Thyroid gland (tissue), 7 donors: ENCODE data around the genes SPATA3 and ARMC9.

- PRO-cap, 2 experiments, result no peak in any of the 2 experiments
- RAMPAGE, long total RNA, 5 experiments, result no peak in any of the 5 experiments
Observed at GRCh38 chr2:230869381-230869694, 4.6 kb downstream of the ITM2C start.

GRCh38 chr2:230995873-230996290 lies at the start of gene SPATA3:
Gene SPATA3, plus strand, starts transcription at chr2:230996121.
- PRO-cap, 2 experiments, result no peak in any of the 2 experiments
- RAMPAGE, long total RNA, 5 experiments, result no peak in any of the 5 experiments

DNA sequence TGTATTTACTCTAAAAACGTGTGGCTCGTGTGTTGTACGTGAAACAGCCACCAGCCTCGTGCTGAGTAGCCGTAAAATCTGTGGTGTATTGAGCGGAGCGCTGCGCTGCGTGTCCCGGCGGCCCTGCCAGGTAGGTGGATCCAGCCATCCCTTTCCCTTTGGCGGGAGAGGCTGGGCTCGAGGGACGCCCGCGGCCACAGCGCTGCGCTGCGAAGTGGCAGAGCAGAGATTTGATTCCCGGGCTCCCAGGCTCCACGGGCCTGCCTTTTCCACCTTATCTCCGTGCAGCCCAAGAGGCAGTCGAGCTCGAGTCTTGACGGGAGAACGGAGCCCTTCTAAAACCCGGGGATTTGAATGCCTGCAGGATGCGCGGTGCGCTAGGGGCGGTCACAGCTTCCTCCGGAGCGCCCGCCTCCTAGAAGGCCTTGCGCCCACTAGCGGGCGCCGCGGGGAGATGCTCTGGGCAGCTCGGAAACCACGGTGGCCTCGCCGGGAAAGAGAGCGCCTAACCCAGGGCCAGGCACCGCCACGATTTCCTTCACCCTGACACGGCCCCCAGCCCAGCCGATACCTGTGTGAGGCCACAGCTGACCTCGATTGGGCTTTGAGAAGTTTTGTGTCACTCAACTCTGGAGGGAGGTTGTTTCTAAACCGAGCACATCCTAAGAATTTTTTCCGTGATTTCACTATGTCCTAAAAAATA lies 3.9 kb upstream of the PSMD1 start:
- PRO-cap, 2 experiments, result peak in 1 of 2 experiments; most common minus-strand start position 326 of the sequence (in 1)
- RAMPAGE, long total RNA, 5 experiments, result no peak in any of the 5 experiments

DNA sequence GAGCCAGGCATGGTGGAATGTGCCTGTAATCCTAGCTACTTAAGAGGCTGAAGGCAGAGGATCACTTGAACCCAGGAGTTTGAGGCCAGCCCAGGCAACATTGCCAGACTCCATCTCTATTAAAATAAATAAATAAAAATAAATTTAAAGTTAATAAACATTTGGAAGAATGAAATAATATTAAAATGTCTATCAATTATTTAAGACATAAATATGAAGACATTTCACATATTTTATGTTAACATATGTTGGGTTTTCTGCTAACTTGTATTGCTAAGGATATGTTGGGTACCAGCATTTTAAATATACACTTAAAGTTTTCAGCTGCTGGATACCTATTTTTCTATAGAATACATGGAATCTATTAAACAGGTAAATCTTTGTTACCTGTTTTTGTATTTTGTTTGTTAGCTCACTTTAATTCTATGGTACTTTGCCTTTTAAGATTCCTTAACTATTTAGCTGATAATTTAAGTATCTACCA lies 3.6 kb downstream of the HTR2B start:
- PRO-cap, 2 experiments, result no peak in any of the 2 experiments
- RAMPAGE, long total RNA, 5 experiments, result no peak in any of the 5 experiments

GRCh38 chr2:231138678-231139069 lies 13.8 kb upstream of the HTR2B start:
- PRO-cap, 2 experiments, result no peak in any of the 2 experiments
- RAMPAGE, long total RNA, 5 experiments, result no peak in any of the 5 experiments

DNA sequence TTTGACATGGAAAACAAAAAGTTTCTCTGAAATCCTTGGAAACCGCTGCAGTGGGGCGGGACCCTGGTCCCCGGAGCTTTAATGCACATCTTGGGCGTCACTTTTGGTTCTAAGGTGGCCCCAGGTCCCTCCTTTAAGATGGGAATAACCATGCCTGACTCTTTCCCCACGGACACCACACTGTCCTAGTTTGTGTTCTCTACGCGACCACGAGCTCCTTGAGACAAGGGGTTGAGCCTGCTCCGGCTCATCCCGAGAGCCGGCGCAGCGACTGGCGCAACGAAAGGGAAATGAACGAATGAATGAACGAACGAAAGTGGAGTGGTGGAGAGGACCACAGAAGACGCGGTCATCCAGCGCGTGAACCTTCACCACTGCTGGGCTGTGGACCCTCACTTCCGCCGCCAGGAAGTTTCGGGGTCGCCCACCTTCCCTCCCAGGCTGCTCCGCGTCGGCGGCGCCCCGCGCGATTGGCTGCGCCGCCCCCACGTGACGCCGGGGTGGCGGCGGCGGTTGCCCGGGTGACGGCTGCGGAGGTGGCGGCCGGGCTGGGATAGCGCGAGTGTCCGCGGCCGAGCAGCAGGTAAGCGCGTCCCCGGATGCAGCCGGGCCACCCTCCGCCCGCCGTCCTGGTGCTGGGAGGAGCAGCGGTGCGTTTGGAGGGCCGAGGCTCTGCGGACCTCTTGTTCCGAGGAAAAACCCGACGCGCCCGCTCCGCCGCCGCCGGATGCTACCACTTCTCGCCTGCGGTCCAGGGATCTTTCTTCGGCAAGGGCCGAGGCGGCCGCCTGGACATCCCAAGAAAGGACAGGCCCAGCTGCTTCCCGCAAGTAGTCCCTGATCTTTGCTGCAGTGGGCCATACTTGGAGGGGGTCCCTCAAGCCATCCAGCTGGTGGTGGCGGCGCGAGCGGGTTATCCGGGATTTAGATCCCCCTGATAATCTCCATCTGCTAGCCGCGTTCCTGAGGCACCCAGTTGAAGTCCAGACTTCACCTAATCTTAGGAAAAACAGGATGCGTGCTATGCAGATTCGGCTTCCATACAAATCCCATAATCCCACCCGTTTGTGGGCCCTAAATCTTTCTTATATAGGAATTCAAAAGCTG lies at the start of gene ARMC9:
Gene ARMC9 (plus strand): TSS at position 516 of the 1,107 bp plus-strand sequence.
- PRO-cap, 2 experiments, result peak in 2 of 2 experiments; most common plus-strand start position 561 of the sequence (in 2); most common minus-strand start position 416 of the sequence (in 1)
- RAMPAGE, long total RNA, 5 experiments, result start-site peak on the plus strand in 4 of 5 experiments, centred at positions 517 to 589 of the sequence, 49 to 131 reads per replicate

DNA sequence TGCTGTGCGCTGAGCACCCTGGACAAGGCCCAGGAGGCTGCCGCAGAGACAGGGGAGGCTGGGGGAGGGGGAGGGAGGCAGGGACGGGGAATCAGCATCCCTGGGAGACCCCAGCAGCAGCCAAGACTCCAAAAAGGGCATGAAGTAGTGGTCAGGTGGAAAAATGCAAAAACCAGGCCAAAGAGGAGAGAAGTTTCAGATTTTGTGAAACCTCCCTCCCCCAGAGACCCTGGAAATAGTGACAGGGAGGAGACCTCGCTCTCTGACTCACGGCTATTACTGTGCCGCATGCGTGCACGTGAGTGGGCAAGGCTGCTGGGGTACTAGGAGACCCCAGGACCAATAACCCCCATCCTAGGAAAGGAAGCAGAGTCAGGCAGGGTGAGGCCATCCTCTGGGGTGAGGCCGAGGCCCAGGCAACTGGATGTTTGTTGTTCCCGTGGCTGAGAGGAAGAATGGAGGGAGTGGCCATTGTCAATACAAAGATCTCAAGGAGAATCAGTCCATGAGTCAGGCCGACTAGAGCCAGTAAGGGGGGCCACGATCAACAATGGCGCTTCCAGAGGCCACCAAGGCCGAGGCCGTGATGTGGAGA lies 15.9 kb upstream of the B3GNT7 start:
- PRO-cap, 2 experiments, result no peak in any of the 2 experiments
- RAMPAGE, long total RNA, 5 experiments, result no peak in any of the 5 experiments

- PRO-cap, 2 experiments, result peak in 1 of 2 experiments; most common plus-strand start chr2:231400203 (in 1)
- RAMPAGE, long total RNA, 5 experiments, result no peak in any of the 5 experiments
Observed at GRCh38 chr2:231399833-231400814, 4.6 kb downstream of the B3GNT7 start.

GRCh38 chr2:231513714-231514447 lies 16.4 kb downstream of the NMUR1 start:
- PRO-cap, 2 experiments, result peak in 2 of 2 experiments; most common minus-strand start chr2:231514364 (in 2)
- RAMPAGE, long total RNA, 5 experiments, result start-site peak on the minus strand in 2 of 5 experiments, at chr2:231514353-231514404 at its widest, 6 to 21 reads per replicate

GRCh38 chr2:231605169-231605357 lies 12.4 kb downstream of the TEX44 start:
- PRO-cap, 2 experiments, result no peak in any of the 2 experiments
- RAMPAGE, long total RNA, 5 experiments, result no peak in any of the 5 experiments

- PRO-cap, 2 experiments, result peak in 1 of 2 experiments; most common plus-strand start chr2:231615016 (in 1); most common minus-strand start chr2:231614998 (in 1)
- RAMPAGE, long total RNA, 5 experiments, result no peak in any of the 5 experiments
Observed at GRCh38 chr2:231614644-231615099, 22.0 kb downstream of the TEX44 start.

DNA sequence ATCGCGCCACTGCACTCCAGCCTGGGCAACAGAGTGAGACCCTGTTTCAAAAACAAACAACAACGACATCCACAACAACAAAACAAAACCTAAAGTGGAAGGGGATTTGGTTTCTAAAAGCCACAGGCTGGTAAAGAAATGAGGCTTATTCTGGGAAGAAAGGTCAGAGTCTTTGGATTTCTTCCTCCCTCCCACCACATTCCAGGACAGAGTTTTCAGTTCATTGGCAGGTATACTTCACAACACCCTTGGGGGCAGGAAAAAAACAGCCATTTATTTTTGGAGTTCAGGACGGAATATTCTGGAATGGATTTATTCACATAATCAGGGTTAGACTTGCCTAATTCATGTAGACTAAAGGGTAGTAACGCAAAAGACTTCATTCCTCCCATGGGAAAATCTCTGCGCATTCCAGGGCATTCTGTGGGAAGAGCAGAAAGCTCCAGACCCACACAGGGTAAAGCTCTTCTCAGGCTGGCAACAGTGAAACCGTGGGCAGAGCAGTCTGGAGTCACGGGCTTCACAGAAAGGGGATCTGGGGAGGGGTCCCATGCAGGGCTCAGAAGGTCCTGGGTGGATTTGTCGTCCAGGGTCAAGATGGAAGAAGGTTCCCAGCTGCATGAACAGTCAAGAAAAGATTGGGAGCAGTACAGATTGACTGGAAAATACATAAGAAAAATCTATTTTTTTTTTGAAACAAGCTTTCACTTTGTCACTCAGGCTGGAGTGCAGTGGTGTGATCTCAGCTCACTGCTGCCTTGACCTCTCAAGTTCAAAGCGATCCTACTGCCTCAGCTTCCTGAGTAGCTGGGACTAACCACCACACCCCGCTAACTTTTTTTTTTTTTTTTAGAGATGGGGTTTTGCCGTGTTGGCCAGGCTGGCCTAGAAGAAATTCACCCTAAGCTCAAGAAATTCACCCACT lies 35.2 kb downstream of the TEX44 start:
- PRO-cap, 2 experiments, result no peak in any of the 2 experiments
- RAMPAGE, long total RNA, 5 experiments, result no peak in any of the 5 experiments

- PRO-cap, 2 experiments, result no peak in any of the 2 experiments
- RAMPAGE, long total RNA, 5 experiments, result no peak in any of the 5 experiments
Observed at GRCh38 chr2:231660736-231661518, 47.4 kb upstream of the PTMA start.

- PRO-cap, 2 experiments, result peak in 2 of 2 experiments; most common plus-strand start chr2:231708973 (in 1); most common minus-strand start chr2:231708829 (in 1)
- RAMPAGE, long total RNA, 5 experiments, result no peak in any of the 5 experiments
Observed at GRCh38 chr2:231708754-231709643, 674 bp downstream of the PTMA start.

DNA sequence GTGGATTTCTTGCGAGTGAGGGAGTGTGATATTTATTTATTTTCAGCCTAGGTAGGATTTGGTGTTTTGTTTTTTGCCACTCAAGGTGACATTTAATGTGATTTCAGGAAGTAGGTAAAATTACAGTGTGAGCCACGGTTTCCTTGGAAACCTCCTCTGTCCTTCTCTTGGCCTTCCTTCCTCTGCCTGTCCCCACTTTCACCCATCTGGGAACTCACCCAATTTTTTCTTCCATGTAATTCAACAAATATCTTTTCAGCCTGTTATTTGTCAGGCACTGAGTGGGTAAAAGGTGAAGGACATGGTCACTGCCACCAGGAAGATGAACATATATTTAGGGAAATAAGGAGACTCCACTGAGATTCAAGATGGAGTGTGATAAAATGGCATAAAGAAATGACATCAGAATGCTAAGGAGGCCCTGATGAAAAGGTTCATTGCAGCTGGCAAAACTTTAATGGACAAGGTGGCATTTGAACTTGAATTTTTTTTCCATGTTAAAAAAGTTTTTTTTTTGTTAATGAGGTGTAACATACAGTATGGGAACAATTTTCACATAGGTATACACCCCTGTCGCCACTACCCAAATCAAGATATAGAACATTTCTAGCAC lies 1.3 kb upstream of the PDE6D start:
- PRO-cap, 2 experiments, result no peak in any of the 2 experiments
- RAMPAGE, long total RNA, 5 experiments, result no peak in any of the 5 experiments

GRCh38 chr2:232133881-232134229 lies 172.3 kb downstream of the DIS3L2 start:
- PRO-cap, 2 experiments, result no peak in any of the 2 experiments
- RAMPAGE, long total RNA, 5 experiments, result no peak in any of the 5 experiments

DNA sequence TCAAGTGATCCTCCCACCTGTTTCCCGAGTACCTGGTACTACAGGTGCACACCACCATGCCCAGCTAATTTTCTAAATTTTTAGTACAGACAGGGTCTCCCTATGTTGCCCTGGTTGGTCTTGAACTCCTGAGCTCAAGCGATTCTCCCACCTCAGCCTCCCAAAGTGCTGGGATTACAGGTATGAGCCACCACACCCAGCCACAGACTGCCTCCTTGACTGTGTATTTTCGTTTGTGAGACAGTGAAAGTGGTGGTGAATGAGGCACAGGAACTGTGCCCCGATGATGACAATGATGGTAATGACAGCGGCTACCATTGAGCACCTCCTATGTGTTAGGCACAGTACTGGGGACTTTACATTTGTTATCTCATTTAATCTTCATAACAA lies 77.8 kb upstream of the ALPP start:
- PRO-cap, 2 experiments, result no peak in any of the 2 experiments
- RAMPAGE, long total RNA, 5 experiments, result no peak in any of the 5 experiments

GRCh38 chr2:232444123-232444438 lies 11.9 kb upstream of the ALPI start:
- PRO-cap, 2 experiments, result no peak in any of the 2 experiments
- RAMPAGE, long total RNA, 5 experiments, result no peak in any of the 5 experiments

GRCh38 chr2:232522316-232522868 lies 2.2 kb downstream of the PRSS56 start:
- PRO-cap, 2 experiments, result no peak in any of the 2 experiments
- RAMPAGE, long total RNA, 5 experiments, result no peak in any of the 5 experiments

- PRO-cap, 2 experiments, result no peak in any of the 2 experiments
- RAMPAGE, long total RNA, 5 experiments, result no peak in any of the 5 experiments
Observed at GRCh38 chr2:232526673-232527052, 703 bp downstream of the CHRND start.